Heart right ventricle (tissue), 2 donors: ENCODE measurements around a stretch of chr1.

- PRO-cap, 2 experiments: no peak in any of the 2 experiments
These were observed 26.8 kb downstream of the IRF2BP2 start for GRCh38 chr1:234583165-234583535.

- PRO-cap, 2 experiments: no peak in any of the 2 experiments
These were observed 23.5 kb downstream of the IRF2BP2 start for GRCh38 chr1:234586356-234586953.

DNA sequence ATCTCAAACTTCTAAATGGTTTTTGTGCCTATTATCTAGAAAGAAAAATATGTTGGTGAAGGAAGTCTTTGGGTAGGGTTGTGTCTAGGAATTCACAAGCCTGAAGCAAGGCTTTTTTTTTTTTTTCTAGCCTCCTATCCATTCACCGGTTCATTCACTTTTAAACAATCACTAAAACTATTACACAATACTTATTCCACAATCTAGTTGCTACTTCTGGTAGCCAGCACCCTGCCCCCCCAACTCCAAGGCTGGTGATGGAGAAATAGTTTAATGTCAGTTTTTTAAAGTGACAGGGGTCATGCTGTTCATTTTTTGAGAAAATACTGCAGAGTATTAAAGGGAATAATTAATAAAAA is 11.0 kb downstream of the IRF2BP2 start:
- PRO-cap, 2 experiments: no peak in any of the 2 experiments

DNA sequence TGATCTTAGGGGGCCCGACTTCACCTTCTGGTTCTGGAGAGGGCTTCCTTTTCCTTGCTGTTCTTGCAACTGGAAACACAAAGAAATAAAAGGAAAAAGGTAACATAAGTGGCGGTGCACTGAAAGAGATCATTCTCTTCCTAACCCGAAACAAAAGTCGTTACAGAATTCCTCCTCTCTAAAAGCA is 2.3 kb downstream of the IRF2BP2 start:
- PRO-cap, 2 experiments: no peak in any of the 2 experiments

GRCh38 chr1:234715170-234716160 is 105.5 kb upstream of the IRF2BP2 start:
- PRO-cap, 2 experiments: no peak in any of the 2 experiments

- PRO-cap, 2 experiments: no peak in any of the 2 experiments
These were observed 106.7 kb upstream of the IRF2BP2 start for GRCh38 chr1:234716322-234717529.

GRCh38 chr1:234719429-234720309 is 109.7 kb upstream of the IRF2BP2 start:
- PRO-cap, 2 experiments: no peak in any of the 2 experiments

DNA sequence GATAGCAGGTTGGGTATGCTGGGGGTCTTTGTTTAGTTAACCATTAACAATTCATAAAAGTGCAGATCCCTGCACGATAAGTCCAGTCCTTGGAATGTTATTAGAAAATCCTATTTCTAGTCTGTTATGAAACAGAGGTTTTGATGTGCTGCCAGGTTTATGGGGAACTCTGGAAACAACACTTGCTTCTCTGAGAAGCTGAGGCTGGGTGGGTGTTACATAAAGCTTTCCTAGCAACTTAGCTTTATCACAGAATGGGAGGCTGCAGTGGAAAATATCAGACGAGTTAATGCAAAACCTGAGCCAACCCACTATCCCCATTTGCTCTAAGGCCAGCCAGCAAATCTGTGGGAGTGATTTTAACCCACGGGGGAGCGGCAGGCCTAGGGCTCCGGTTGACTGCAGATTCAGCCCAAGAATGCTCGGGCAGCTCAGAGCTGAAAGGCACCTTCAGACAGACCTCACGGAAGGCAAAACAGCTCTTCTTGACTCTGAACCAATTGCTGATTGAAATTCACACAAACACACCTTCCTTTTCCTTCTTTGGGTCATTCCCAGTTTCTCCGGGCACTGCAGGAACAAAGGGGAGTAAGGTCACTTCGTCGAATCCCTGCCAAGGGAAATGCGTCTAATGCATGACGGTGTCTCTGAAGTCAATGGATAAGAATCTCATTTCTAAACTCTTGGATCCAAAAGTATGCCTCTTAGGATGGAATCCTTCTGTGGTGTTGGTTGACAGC is 111.7 kb upstream of the IRF2BP2 start:
- PRO-cap, 2 experiments: peak in 1 of 2 experiments; most common plus-strand start position 673 of the sequence (in 1); most common minus-strand start position 509 of the sequence (in 1)

DNA sequence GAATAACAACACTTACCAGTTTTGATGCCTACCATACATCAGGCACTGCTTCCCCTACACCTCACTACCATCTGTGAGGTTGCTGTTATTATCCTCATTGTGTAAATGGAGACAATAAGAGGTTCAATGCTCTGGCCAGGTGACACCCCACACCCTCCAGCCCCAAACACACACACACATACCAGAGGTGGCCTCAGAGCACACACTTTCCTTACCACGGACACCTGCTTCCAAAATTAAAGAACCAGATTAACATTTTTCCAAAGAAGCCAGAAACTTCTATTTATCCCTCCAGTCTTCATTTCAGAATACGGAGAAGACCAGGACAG is 213.9 kb upstream of the IRF2BP2 start:
- PRO-cap, 2 experiments: no peak in any of the 2 experiments

GRCh38 chr1:234974873-234975811 is 153.5 kb downstream of the TOMM20 start:
- PRO-cap, 2 experiments: no peak in any of the 2 experiments

GRCh38 chr1:235012414-235013106 is 116.1 kb downstream of the TOMM20 start:
- PRO-cap, 2 experiments: no peak in any of the 2 experiments

GRCh38 chr1:235062243-235063136 is 66.1 kb downstream of the TOMM20 start:
- PRO-cap, 2 experiments: no peak in any of the 2 experiments

GRCh38 chr1:235110240-235110439 is 18.5 kb downstream of the TOMM20 start:
- PRO-cap, 2 experiments: no peak in any of the 2 experiments

DNA sequence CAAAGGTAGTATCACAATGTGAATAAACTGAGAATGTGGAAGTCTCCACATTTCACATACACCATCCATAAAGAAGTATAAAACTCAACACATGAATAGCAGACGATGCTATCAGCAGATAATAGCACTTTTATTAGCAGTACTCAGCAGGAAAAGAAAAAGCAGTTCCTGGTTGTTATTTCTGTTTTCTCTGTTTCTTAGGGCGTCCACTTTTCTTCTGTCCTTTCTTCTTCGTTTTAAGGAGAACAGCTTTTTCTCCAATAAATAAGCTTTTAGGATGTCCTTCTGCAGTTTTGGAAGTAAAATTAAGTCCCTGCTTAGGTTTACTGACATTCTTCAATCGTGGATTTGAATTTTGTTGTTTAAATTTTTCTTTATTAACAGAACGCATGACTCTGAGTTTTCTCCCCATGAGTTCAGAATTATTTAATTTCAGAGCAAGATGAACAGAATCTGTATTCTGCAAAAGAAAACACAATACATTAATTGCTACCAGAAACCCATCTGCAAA is 3.0 kb upstream of the TOMM20 start:
- PRO-cap, 2 experiments: no peak in any of the 2 experiments

GRCh38 chr1:235141121-235141682 is 12.6 kb upstream of the TOMM20 start:
- PRO-cap, 2 experiments: no peak in any of the 2 experiments

GRCh38 chr1:235219644-235220199 is 58.7 kb upstream of the RBM34 start:
- PRO-cap, 2 experiments: no peak in any of the 2 experiments

GRCh38 chr1:235270455-235271057 is 57.4 kb downstream of the ARID4B start:
- PRO-cap, 2 experiments: no peak in any of the 2 experiments

- PRO-cap, 2 experiments: no peak in any of the 2 experiments
These were observed 60.7 kb downstream of the GNG4 start for GRCh38 chr1:235588889-235589329.

GRCh38 chr1:236001469-236002113 is 63.3 kb downstream of the NID1 start:
- PRO-cap, 2 experiments: no peak in any of the 2 experiments

DNA sequence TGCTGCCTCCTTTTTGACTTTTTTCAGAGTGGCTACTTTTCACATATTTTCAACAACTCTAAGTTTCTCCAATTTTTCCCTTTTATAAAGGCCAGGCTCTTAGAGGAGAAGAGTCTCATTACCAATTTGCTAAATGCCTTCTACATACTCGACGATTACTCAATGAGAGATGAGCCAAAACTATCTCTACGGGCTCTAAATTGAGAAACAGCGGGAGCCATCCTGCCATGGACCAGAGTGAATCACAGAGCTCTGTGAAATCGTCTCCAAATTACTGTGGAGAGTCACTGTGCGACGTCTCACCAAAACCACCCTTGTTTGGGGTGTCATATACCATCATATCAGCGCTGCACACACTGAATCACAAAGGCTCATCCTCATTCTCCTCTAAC is 44.6 kb downstream of the NID1 start:
- PRO-cap, 2 experiments: no peak in any of the 2 experiments